Frontal cortex (tissue), 2 donors: ENCODE measurements around the gene ANKRD63.

GRCh38 chr15:39198929-39199642 lies 381.8 kb upstream of the THBS1 start:
- RAMPAGE, long total RNA: no peak

- RAMPAGE, long total RNA: no peak
These were observed 60.5 kb downstream of the THBS1 start for GRCh38 chr15:39641191-39641936.

- RAMPAGE, long total RNA: no peak
These were observed 14.9 kb upstream of the FSIP1 start for GRCh38 chr15:39797346-39798040.

GRCh38 chr15:40045569-40045903 lies 6.6 kb upstream of the SRP14 start:
- RAMPAGE, long total RNA: no peak

GRCh38 chr15:40075290-40076138 lies 33.2 kb downstream of the BMF start:
- RAMPAGE, long total RNA: no peak

- RAMPAGE, long total RNA: no peak
These were observed at the start of gene ANKRD63 for GRCh38 chr15:40282507-40283294. ANKRD63 (minus strand) TSS chr15:40283064.

- RAMPAGE, long total RNA: no peak
These were observed 853 bp downstream of the INAFM2 start for GRCh38 chr15:40324064-40325025.

DNA sequence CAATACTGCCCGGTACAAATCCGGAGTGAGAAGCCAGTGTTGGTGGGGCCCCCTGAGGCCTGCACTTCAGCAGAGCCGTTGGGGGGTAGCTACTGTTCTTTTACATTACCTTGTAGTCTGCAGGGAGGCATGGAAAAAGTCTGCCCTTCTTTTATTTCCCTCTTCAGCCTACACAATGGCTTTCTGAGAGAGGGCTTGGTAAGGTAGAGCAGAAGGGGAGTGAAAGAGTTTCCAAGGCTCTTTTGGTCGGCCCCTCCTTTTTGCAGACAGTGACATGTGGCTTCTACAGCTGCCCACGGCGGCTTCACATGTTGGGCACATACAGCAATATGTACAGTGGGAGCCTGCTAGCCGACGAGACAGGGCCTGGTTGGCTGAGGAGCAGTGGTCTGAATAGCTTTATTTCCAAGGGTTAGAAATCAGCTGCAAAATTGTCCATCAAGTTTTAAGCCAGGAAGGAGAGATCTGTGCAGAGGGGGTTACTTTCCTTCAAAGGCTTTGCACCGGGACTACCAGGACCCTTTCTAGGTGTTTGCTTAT lies 4.0 kb downstream of the INAFM2 start:
- RAMPAGE, long total RNA: no peak

- RAMPAGE, long total RNA: no peak
These were observed 3.1 kb downstream of the CCDC9B start for GRCh38 chr15:40337504-40338264.

- RAMPAGE, long total RNA: no peak
These were observed 2.9 kb upstream of the PHGR1 start for GRCh38 chr15:40347826-40348435.

DNA sequence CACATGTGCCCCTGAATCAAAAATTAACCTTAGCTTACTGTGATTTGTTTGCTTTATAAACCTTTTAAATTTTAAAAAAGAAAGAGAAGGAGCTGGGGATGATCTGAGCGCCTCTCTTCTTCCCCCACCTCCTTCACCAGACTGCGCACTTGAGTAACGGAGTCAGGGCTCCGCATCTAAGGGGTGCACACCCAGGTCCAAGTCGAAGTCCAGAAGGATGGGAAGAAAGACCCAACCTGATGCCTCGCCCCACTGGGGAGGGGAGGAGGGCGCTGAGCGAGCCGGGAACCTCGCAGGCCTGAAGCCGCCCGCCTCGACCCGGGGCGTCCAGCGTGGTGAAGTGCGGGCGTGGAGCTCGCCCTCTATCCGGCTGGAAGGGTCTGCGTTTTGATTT lies 437 bp upstream of the DISP2 start:
- RAMPAGE, long total RNA: no peak

GRCh38 chr15:40440184-40440859 lies 431 bp upstream of the BAHD1 start:
- RAMPAGE, long total RNA: no peak

DNA sequence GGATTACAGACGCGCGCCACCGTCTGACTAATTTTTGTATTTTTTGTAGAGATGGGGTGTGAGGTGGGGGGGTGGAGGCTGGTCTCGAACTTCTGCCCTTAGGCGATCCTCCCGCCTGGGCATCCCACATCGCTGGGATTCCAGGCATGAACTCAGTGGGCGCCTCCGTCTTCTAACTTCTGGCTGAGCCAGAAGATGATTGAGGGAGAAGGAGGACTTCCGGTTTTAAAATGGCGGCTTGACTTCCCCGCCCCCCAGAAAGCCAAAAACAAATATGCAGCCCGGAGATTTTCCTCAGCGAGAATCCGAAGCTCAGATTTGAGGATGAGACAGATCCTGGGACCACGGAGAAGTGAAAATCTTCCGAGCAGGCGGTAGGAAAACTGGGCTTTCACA lies 17.0 kb downstream of the CHST14 start:
- RAMPAGE, long total RNA: no peak

- RAMPAGE, long total RNA: no peak
These were observed 18.9 kb downstream of the CCDC32 start for GRCh38 chr15:40545607-40546625.

DNA sequence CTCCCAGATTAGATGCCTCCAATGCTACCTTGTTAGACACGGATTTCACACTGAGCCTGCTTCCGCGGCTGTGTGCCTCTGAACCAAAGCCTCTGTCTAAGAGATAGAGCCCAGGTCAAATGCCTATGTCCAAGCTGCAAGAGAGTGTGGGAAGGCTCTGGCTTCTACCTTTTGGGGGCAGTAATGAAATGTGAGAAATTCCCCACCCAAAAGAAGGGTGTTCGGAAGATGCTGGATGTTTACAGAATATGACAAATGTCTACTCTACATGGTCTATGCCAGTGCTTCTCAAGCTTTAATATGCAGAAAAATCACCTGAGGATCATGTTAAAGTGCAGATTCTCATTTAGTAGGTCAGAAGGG lies 1.9 kb upstream of the RPUSD2 start:
- RAMPAGE, long total RNA: no peak

DNA sequence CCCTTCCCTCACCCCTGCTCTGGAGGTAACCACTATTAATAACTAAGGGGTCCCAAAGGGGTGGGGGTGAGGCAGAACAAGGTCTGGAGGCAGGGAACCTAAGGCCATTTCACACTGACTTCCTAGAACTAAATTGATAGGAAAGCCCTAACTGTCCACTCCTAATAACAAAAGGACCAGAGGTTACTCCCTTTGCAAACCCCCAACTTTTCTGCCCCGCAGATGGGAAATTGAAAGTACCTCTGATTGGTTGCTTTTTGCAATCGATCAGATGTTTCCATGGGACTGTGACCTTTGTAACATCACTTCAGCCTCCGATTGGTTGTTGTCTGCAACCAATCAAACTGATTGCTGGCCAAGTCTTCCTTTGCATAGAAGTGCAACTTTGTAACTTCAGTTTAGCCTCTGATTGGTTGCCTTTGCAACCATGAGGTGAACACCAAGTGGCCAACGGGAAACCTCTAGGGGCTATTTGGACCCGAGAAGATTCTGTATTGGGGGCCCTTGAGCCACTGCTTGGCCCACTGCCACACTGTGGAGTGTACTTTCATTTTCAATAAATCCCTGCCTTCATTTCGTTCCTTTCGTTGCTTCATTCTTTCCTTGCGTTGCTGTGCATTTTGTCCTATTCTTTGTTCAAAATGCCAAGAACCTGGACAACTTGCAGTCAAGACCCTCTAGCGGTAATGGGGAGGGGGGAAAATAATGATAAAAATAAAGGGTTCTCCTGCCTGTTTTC lies 11.2 kb upstream of the KNL1 start:
- RAMPAGE, long total RNA: no peak

GRCh38 chr15:40751704-40752255 lies 3.3 kb downstream of the RMDN3 start:
- RAMPAGE, long total RNA: no peak

DNA sequence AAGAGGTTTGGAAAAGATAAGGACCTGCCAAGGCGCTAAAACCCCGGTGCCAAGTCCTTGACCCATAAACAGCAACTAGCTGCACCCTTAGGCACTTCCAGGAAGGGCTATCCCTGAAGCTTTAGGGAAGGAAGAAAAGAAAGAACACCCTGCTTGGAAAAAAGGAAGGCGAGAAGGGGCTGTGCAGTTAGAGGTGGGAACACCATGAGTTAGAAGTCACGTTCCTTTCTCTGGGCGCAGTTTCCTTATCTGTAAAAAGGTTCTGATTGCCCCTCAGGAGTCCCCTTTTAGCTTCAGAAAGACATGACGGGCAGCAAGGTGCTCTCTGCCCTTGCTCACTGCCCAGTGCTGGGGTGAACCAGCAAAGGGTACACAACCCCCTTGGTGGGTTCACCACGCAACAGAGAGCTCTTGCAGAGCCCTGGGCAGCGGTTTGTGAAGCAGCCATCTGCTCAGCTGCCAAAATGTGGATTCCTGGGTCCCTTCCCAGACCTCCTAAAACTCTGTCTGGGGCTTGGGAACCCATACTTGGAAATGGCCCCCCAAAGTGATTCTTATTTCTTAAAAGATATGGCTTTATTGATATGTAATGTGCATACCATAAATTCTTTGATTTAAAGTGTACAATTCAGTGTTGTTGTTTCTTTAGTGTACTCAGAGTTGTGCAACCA lies 871 bp downstream of the GCHFR start:
- RAMPAGE, long total RNA: no peak

DNA sequence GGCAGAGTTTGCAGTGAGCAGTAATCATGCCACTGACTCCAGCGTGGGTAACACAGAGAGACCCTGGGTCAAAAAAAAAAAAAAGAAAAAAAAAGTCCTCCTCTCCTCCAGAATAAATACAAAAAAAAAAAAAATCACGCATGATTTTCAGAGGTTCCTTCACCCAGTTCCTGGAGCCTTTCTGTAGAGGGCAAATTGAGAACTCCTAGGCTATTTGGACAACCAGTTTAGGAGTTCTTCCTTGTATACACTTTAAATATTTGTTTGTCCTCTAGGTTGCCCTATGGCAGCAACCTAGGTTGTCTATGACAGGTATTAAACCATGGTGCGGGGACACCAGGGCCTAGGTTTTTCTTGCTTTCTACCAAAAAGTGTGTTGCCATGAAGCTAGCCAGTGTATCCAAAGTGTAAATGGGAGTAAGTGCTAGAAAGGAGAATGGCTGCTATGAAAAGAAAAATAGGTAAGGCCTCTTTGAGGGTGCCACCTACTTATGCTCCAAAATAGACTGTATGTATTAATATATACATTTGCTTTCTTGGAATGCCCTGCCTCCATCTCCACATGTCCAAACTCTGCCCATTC lies 3.8 kb upstream of the ZFYVE19 start:
- RAMPAGE, long total RNA: no peak

- RAMPAGE, long total RNA: no peak
These were observed 1.8 kb upstream of the DNAJC17 start for GRCh38 chr15:40808918-40809584.